HepG2 (cell line): Measurements from ENCODE around the genes NR5A1 and ZBTB34.

- RRBS, 2 experiments, result no CpG with 5 or more reads among the region's 4 CpGs
CAGE:
- cytosol, long polyA minus RNA, result no peak
- cytosol, long polyA plus RNA, result no peak
- long polyA plus RNA, result no peak
- nucleus, long polyA minus RNA, result no peak
- nucleus, long polyA plus RNA, result no peak
These were observed 43.3 kb downstream of the PSMB7 start for GRCh38 chr9:124371736-124372547.

DNA sequence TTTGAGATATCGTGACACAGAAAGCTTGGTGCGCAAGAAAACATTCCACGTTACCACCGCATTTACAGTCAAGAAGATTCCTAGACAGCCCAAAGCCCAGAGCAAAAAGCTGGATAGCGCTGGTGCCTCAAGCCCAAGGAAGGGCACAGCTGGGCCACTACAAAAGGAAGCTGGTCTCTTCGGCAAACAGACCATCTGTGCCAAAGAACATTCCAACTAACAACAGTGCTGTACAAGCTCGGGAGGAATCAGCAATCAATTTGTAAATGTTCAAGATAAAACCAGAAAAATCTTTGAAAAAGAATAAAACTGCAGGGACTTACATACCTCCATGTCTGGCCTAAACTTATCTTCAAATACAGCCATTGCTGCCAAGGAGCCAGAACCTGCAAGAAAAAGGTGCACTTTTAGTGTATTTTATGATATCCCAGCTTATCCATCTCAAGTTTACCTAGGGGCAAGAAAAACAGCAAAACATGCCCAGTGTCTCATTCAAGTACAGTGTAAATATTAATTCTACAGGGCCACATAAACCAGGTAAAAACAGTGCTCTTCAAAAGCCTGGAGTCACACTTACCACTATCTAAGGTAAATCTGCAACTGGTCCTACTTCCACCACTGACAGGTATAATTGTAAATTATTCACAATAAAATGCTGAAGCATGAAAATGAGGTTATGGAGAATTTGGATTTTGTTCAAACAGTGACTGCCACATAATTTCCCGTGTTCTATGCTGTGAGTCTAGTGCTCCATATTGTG is 30.8 kb downstream of the PSMB7 start:
- RRBS, 2 experiments, result no CpG with 5 or more reads among the region's 8 CpGs
CAGE:
- cytosol, long polyA minus RNA, result no peak
- cytosol, long polyA plus RNA, result no peak
- long polyA plus RNA, result no peak
- nucleus, long polyA minus RNA, result no peak
- nucleus, long polyA plus RNA, result no peak

- RRBS, 2 experiments, result 21 to 22% methylated on average over 4 to 5 of the region's 23 CpGs
CAGE:
- cytosol, long polyA minus RNA, result no peak
- cytosol, long polyA plus RNA, result no peak
- long polyA plus RNA, result no peak
- nucleus, long polyA minus RNA, result no peak
- nucleus, long polyA plus RNA, result no peak
These were observed 27.1 kb downstream of the ADGRD2 start for GRCh38 chr9:124477309-124477755.

GRCh38 chr9:124506953-124508127 is at the start of gene NR5A1:
Gene NR5A1 (minus strand): TSS chr9:124507399.
- RRBS, 2 experiments, result 7 to 8% methylated on average over 18 to 19 of the region's 40 CpGs
CAGE:
- cytosol, long polyA minus RNA, result no peak
- cytosol, long polyA plus RNA, result no peak
- long polyA plus RNA, result no peak
- nucleus, long polyA minus RNA, result no peak
- nucleus, long polyA plus RNA, result no peak

GRCh38 chr9:124594428-124595049 is 87.3 kb upstream of the NR5A1 start:
- RRBS, 2 experiments, result no CpG with 5 or more reads among the region's 3 CpGs
CAGE:
- cytosol, long polyA minus RNA, result no peak
- cytosol, long polyA plus RNA, result no peak
- long polyA plus RNA, result no peak
- nucleus, long polyA minus RNA, result no peak
- nucleus, long polyA plus RNA, result no peak

DNA sequence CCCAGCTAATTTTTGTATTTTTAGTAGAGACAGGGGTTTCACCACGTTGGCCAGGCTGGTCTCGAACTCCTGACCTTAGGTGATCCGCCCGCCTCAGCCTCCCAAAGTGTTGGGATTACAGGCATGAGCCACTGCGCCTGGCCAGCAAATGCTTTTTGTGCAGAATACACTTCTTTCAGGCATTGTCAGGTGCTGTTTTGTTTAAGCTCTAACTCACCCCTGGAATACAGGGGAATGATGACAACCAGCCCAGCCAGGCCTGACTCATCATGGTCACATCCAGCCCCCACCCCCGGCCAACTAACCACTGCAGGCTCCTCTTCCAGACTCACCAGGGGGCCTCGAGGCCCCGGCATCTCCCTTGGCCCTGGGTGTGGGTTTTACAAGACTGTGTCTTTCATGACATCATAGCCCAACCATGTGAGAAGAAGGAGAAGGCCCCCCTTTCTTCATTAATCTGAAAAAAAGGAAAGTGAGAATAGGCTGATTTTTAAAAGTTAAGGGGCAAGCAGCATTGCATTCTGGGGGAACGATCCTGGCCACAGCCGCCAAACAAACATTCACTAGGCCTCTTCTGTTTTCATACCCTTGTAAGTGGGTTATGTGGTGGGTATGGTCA is 35.5 kb downstream of the OLFML2A start:
- RRBS, 2 experiments, result 4 to 7% methylated on average over 3 of the region's 10 CpGs
CAGE:
- cytosol, long polyA minus RNA, result no peak
- cytosol, long polyA plus RNA, result no peak
- long polyA plus RNA, result no peak
- nucleus, long polyA minus RNA, result no peak
- nucleus, long polyA plus RNA, result no peak

DNA sequence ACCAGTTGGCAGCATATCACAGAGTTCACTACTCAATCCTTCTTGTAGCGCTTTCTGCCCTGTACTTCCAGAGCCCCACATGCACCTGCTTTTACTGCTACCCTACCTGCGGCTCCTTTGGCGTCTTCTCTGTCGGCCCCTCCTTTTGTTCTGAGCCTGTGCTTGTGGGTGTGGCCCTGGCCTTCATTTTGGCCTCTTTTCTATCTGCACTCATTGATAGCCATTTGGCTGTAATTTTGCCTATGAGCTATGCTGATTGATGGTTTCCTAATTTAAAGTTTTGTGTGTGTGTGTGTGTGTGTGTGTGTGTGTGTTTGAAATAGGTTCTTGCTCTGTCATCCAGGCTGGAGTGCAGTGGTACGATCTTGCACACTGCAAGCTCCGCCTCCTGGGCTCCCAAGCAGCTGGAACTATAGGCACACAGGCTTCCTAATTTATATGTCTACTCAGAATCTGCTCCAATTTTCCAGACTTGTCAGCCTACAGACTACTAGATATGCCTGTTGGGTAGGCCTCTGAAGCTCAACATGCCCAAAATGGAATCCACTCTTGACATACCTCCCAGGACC is 32.3 kb downstream of the ARPC5L start:
- RRBS, 2 experiments, result no CpG with 5 or more reads among the region's 6 CpGs
CAGE:
- cytosol, long polyA minus RNA, result no peak
- cytosol, long polyA plus RNA, result no peak
- long polyA plus RNA, result no peak
- nucleus, long polyA minus RNA, result no peak
- nucleus, long polyA plus RNA, result no peak

DNA sequence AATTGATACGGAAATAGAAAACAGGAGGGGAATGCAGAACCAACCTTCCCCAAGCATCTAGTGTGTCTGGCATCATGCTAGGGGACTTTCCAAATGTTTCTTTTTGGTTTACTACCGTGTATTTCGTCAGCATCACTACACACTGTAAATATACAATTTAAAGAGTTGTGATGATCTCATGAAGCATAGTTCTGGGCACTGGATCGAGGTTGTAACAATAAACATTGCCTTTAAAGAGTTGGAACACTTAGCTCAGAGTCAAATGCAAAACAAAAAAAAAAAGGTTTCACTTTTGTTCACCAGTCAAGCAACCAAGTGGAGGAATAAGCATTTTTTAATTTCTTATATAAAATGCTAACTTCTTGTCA is 2.9 kb upstream of the SCAI start:
- RRBS, 2 experiments, result no CpG with 5 or more reads among the region's 4 CpGs
CAGE:
- cytosol, long polyA minus RNA, result no peak
- cytosol, long polyA plus RNA, result no peak
- long polyA plus RNA, result no peak
- nucleus, long polyA minus RNA, result no peak
- nucleus, long polyA plus RNA, result no peak

- RRBS, 2 experiments, result no CpG with 5 or more reads among the region's 6 CpGs
CAGE:
- cytosol, long polyA minus RNA, result no peak
- cytosol, long polyA plus RNA, result no peak
- long polyA plus RNA, result no peak
- nucleus, long polyA minus RNA, result no peak
- nucleus, long polyA plus RNA, result no peak
These were observed 175.0 kb upstream of the MVB12B start for GRCh38 chr9:126151576-126152009.

DNA sequence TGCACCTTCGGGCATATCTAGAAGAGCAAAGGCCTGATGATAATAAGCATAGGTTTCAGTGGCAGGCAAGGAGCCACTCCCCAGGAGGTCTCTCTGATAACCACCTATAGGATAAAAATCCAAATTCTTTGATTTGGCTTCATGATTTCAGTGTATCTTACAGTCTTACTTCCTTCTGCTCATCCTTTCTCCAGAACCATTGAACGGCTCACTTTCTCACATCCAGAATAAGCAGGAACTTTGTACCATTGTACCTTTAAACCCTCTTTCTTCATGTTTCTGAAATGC is 18.8 kb downstream of the MVB12B start:
- RRBS, 2 experiments, result no CpG with 5 or more reads among the region's 2 CpGs
CAGE:
- cytosol, long polyA minus RNA, result no peak
- cytosol, long polyA plus RNA, result no peak
- long polyA plus RNA, result no peak
- nucleus, long polyA minus RNA, result no peak
- nucleus, long polyA plus RNA, result no peak

DNA sequence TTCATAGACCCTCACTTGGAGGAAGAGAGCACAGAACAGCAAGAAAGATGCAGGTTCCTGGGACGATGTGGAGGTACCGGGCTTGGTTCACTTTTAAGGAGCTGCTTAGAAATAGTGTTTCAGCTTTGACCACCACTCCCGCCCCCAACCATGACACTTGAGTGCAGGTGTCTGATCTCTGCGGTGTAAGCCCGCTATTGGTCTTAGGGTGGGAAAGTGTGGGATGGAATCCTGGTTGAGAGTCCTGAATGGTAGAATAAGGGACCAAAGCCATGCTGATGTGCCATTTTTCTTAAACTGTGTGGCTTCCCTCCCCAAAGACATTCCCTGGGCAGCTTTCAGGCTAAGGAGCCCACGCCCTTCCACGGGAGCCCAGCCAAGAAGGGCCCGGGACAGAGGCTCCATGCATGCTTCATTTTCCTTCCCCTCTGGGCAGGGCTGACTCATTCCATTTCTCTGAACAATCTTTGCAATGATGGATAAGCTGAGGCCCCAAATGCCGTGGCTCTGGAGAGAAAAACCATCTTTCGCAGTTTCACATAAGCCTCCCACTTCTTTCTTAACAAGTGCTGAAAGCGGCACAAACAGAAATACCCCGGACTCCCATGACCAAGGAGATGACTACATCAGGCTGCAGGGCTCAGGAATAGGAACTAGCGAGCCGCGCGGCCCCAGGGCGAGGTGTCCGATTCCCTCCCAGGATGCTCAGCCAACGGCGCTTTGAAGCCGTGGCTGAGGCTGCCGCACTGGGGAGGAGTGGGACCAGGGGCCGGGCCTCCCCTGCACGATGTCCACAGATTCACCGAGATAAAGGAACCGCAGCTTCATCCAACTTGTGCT is 96.9 kb upstream of the LMX1B start:
- RRBS, 2 experiments, result no CpG with 5 or more reads among the region's 26 CpGs
CAGE:
- cytosol, long polyA minus RNA, result no peak
- cytosol, long polyA plus RNA, result no peak
- long polyA plus RNA, result no peak
- nucleus, long polyA minus RNA, result no peak
- nucleus, long polyA plus RNA, result no peak

GRCh38 chr9:126521147-126521557 is 92.6 kb upstream of the LMX1B start:
- RRBS, 2 experiments, result no CpG with 5 or more reads among the region's 12 CpGs
CAGE:
- cytosol, long polyA minus RNA, result no peak
- cytosol, long polyA plus RNA, result no peak
- long polyA plus RNA, result no peak
- nucleus, long polyA minus RNA, result no peak
- nucleus, long polyA plus RNA, result no peak

DNA sequence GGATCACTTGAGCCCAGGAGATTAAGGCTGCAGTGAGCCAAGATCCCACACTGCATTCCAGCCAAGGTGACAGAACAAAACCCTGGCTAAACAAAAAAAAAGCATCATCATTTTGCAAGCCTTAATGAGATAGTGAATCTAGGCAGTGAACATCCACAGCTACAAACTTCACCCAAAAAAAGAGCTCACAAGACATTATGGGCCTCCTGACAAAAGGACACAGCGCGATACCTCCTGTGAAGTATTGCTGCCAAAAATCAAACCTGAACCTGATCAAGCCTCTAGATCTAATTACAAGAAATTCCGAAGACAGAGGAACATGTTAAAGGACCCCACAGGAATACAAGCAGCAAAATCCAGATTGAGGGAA is 16.5 kb upstream of the LMX1B start:
- RRBS, 2 experiments, result no CpG with 5 or more reads among the region's 3 CpGs
CAGE:
- cytosol, long polyA minus RNA, result no peak
- cytosol, long polyA plus RNA, result no peak
- long polyA plus RNA, result no peak
- nucleus, long polyA minus RNA, result no peak
- nucleus, long polyA plus RNA, result no peak

GRCh38 chr9:126825149-126825931 is 20.5 kb downstream of the ZBTB43 start:
- RRBS, 2 experiments, result no CpG with 5 or more reads among the region's 7 CpGs
CAGE:
- cytosol, long polyA minus RNA, result no peak
- cytosol, long polyA plus RNA, result no peak
- long polyA plus RNA, result no peak
- nucleus, long polyA minus RNA, result no peak
- nucleus, long polyA plus RNA, result no peak

- RRBS, 2 experiments, result 2% methylated on average over 59 of the region's 99 CpGs
CAGE:
- cytosol, long polyA minus RNA, result no peak
- cytosol, long polyA plus RNA, result no peak
- long polyA plus RNA, result no peak
- nucleus, long polyA minus RNA, result no peak
- nucleus, long polyA plus RNA, result no peak
These were observed at the start of gene ZBTB34 for GRCh38 chr9:126859965-126860946. Gene ZBTB34 (plus strand): TSS chr9:126860639.

GRCh38 chr9:126884954-126885407 is 24.5 kb downstream of the ZBTB34 start:
- RRBS, 2 experiments, result no CpG with 5 or more reads among the region's 4 CpGs
CAGE:
- cytosol, long polyA minus RNA, result no peak
- cytosol, long polyA plus RNA, result no peak
- long polyA plus RNA, result no peak
- nucleus, long polyA minus RNA, result no peak
- nucleus, long polyA plus RNA, result no peak

GRCh38 chr9:126915525-126916196 is 1.1 kb downstream of the RALGPS1 start:
- RRBS, 2 experiments, result 3 to 11% methylated on average over 3 of the region's 21 CpGs
CAGE:
- cytosol, long polyA minus RNA, result no peak
- cytosol, long polyA plus RNA, result no peak
- long polyA plus RNA, result no peak
- nucleus, long polyA minus RNA, result no peak
- nucleus, long polyA plus RNA, result no peak

GRCh38 chr9:127128223-127129265 is 6.1 kb upstream of the ANGPTL2 start:
- RRBS, 2 experiments, result no CpG with 5 or more reads among the region's 11 CpGs
CAGE:
- cytosol, long polyA minus RNA, result no peak
- cytosol, long polyA plus RNA, result no peak
- long polyA plus RNA, result no peak
- nucleus, long polyA minus RNA, result no peak
- nucleus, long polyA plus RNA, result no peak

- RRBS, 2 experiments, result 31 to 40% methylated on average over 2 of the region's 16 CpGs
CAGE:
- cytosol, long polyA minus RNA, result no peak
- cytosol, long polyA plus RNA, result no peak
- long polyA plus RNA, result no peak
- nucleus, long polyA minus RNA, result no peak
- nucleus, long polyA plus RNA, result no peak
These were observed 11.4 kb upstream of the ANGPTL2 start for GRCh38 chr9:127133576-127134405.

DNA sequence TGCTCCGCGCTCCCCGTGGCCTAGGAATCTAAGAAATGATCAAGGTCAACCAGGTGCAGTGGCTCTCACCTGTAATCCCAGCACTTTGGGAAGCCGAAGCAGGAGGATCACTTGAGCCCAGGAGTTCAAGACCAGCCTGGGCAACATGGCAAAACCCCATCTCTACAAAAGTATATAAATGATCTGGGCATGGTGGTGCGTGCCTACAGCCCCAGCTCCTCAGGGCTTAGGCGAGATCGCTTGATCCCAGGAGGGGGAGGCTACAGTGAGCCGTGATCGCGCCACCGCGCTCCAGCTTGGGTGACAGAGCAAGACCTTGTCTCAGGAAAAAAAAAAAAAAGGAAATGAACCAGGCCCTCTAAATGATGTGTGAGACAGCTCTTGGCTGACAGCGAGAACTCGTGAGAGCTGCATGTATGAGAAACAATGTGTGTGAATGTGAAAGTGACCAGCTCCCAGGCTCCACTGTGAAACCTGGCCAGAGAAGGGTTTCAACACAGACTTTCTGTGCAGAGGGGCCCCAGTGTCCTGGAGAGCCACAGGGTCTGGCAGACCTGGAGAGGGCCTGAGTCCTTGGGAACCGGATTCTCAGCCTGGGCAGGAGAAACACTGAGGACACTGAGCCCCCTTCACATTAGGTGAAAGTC is 61.7 kb upstream of the ANGPTL2 start:
- RRBS, 2 experiments, result 60 to 82% methylated on average over 1 of the region's 15 CpGs
CAGE:
- cytosol, long polyA minus RNA, result no peak
- cytosol, long polyA plus RNA, result no peak
- long polyA plus RNA, result no peak
- nucleus, long polyA minus RNA, result no peak
- nucleus, long polyA plus RNA, result no peak